ENCODE data around the gene B3GALT5.

- PRO-cap, result bidirectional peak, plus-strand start at chr21:38818144, minus-strand start at chr21:38818017
- RAMPAGE, long total RNA, 4 experiments, result no peak in any of the 4 experiments
Measured at GRCh38 chr21:38817744-38818846, 12.4 kb downstream of the ETS2 start.

DNA sequence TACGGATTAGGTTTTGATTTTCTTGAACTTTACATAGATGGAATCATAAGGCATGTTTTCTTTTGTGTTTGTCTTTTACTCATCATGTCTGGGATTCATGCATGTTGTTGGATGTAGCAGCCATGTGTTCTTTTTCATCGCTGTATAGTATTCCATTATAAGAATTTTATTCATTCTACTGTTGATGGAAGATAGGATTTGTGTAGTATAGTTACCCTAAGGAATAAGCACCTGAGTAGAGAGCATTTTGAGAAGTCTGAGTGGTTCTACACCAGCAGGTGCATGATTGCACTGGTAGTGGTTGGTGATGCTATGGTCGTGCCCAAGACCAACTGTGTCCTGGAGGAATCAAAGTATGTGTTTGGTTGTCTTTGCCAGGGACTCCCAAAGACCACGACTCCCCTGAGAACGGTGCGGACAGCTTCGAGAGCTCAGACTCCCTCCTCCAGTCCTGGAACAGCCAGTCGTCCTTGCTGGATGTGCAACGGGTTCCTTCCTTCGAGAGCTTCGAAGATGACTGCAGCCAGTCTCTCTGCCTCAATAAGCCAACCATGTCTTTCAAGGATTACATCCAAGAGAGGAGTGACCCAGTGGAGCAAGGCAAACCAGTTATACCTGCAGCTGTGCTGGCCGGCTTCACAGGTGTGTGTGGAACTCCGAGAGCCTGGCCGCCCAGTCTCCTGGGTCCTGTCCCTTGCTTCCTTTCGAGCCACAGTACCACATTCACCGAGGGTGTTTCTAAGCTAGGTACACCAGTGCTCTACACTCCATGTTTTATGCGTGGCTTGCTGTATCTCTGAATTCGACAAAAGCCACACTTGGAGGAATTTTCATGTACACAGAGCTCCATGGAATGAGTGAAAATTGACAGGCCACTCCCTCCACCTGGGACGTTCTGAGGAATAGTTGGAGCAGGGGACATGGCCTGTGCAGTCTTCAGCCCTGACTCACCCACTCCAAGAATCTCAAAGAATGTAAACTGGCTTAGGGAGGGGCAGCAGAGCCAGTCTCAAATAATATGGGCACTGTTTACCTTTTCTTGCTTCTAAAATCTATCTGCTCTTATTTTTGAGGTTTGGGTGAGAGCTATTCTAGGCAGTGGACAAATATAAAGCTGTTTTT is 13.8 kb downstream of the ETS2 start:
- PRO-cap, result bidirectional peak, plus-strand start at position 639 of the sequence, minus-strand start at position 515 of the sequence; bidirectional peak, plus-strand start at position 980 of the sequence, minus-strand start at position 897 of the sequence
- RAMPAGE, long total RNA, 4 experiments, result no peak in any of the 4 experiments

- PRO-cap, result no peak
- RAMPAGE, long total RNA, 4 experiments, result no peak in any of the 4 experiments
Measured at GRCh38 chr21:38824916-38825191, 19.1 kb downstream of the ETS2 start.

DNA sequence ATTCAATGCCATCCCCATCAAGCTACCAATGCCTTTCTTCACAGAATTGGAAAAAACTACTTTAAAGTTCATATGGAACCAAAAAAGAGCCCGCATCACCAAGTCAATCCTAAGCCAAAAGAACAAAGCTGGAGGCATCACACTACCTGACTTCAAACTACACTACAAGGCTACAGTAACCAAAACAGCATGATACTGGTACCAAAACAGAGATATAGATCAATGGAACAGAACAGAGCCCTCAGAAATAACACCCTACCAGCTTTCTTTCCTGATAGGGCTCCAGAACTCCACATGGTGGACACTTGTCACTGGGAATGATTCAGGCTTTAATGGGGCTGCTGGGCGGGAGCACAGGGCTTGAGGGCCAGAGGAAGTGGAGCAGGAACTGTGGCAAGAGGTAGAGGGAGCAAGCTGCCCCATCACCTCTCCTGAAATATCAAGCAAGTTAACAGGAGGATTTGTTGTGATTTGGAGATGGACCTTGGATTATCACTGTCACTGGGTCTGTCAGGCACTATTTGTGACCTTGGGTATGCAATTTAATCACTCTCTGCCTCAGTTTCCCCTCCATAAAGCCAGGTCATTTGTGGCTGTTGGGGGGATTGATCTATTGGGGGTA is 24.9 kb downstream of the ETS2 start:
- PRO-cap, result no peak
- RAMPAGE, long total RNA, 4 experiments, result no peak in any of the 4 experiments

DNA sequence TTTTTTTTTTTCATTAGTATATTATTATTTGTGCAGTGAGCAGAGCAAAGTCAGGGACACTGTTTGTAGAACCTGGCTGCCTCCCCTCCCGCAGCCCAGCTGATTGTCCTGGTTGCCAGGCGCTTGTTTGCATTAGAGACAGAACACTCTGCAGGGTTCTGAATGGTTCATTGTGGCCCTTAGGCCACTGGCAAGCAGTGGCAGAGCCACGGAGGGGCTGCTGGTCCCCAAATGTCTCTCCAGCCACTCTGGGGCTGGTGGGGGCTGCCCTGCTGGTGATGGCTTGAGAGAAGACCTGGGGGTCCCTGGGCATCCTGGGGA is 29.0 kb downstream of the ETS2 start:
- PRO-cap, result no peak
- RAMPAGE, long total RNA, 4 experiments, result no peak in any of the 4 experiments

DNA sequence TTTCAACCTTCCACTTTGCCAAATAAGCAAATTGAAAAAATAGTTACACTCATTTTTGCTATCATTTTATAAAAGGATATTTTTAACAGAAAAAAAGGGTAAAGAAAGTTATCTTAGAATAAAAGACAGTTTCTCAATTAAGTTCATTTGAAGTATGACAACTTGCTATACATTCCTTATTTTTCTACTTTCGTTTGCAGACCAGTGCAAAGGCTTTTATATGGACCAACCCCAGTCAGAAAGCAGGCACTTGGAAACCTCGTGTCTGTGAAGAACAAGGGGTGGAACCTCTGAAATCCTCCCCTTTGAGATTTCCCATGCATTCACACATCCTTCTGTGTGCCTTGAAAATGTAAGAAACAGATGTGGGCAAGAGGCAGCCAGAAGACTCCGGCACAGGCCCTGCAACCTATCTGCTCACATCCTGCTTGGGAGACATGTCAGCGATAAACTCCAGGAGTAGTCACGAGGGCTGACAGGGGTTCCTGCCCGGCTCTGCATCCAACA is 42.4 kb downstream of the ETS2 start:
- PRO-cap, result no peak
- RAMPAGE, long total RNA, 4 experiments, result no peak in any of the 4 experiments

DNA sequence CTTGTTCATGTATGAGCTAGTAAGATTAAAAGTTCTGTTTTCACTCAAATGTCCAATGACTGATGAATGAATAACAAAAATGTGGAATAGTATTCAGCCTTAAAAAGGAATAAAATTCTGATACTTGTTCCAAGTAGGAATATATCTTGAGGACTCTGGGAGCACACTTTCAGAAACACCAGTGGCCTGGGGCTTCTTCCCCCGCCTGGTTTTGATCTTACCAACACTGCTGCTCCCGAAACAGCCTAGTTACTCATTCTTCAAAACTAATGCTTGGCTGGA is 115.8 kb downstream of the ETS2 start:
- PRO-cap, result no peak
- RAMPAGE, long total RNA, 4 experiments, result no peak in any of the 4 experiments

DNA sequence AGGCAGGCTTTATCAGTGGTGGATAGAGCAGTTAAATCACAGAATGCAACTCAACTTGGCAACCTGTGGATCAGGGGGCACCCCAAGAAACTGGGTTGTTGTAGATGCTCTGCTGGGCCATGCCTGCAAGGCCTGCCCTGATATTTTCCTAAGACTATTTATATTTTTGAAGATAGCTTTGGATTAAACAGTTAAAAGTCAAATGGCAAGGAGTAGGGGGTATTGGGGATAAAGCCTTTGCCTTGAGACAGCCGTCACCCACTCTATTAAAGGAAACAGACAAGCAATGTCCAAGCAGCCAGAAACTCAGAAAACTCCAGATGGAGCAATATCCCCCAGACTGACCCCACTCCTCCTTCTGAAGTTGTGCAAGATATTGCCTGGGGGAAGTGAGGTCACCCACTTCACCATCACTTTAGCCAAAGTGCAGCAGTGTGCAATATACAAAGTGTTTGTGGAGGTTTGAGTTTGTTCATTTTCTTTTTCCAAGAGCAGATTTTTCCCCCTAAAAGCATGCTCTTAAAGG is 125.0 kb downstream of the ETS2 start:
- PRO-cap, result bidirectional peak, plus-strand start at position 442 of the sequence, minus-strand start at position 268 of the sequence
- RAMPAGE, long total RNA, 4 experiments, result no peak in any of the 4 experiments

DNA sequence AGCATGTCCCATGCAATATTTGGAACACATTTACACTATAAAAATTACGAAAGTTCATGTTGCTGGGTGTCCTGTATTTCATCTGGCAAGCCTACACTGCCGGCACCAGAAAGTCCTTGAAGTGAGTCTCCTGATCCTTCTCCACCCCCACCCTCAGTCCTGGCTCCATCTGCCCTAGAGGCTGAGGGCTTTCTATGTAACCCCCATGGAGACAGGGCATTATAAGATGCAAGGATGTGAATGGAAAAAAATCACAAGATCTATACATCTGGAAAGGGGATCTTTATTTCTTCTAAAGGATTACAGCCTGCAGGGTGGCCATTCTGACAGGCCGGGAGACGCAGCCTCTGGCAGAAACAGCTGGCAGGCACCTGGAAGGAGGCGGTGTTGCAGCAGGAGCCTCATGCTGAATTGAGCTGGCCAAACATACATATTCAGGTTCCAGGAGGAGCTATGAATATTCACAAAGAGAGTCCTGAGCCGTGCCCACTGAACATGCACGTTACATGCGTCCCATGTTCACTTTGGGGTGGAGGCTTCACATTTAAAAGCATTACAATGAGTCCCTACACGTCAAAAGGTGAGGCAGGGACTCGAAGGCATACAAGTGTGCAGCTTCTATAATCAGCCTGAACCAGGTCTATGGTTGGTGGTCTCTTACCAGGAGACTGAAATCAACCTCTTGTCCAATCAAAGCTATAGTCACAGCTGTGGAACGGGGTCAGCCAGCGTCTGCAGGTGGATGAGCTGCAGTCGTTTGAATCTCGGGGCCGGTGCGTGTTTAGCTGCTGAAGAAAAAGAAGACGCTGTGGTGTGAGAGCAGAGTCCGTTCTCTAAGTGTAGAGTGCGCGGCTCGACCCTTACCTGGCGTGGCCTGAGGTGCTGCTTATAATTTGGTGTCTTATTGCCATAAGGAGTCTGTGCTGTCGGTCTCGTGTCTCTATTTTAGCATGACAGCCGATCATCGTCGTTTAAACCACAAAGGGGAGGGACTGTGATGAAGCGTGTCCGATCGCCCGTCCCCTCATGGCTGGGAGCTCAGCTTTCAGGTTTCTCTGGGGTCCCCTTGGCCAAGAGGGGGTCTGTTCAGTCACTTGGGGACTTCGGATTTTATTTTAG is 182.9 kb downstream of the ETS2 start:
- PRO-cap, result bidirectional peak, plus-strand start at position 460 of the sequence, minus-strand start at position 413 of the sequence
- RAMPAGE, long total RNA, 4 experiments, result no peak in any of the 4 experiments

- PRO-cap, result bidirectional peak, plus-strand start at chr21:39083925, minus-strand start at chr21:39083686
- RAMPAGE, long total RNA, 4 experiments, result no peak in any of the 4 experiments
Measured at GRCh38 chr21:39083370-39084382, 99.6 kb downstream of the PSMG1 start.

GRCh38 chr21:39319025-39319720 is 5.7 kb upstream of the BRWD1 start:
- PRO-cap, result no peak
- RAMPAGE, long total RNA, 4 experiments, result no peak in any of the 4 experiments

DNA sequence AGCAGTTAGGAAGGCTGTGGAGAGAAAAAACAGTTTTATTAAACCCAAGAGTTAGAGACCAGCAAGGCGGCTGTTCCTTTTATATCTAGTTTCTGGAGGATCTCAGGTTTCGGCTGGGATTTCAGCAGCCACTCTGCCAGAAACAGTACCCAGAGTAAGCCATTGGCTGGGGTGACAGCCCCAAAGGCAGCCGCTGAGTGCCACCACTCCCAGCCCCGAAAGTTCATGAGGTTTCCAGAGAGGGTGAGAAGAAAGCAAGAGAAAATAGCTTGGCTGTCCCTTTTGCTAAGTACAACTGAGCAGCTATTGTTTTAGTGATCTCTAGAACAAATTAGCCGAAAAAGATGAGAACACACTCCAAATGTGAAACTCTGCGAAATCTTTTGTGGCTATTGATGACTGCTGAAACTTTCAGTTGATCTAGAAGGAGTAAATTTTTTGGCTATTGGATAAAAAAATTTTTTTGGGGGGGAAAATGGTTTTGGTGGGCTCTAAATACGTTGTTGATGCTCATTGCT is 1.2 kb downstream of the SH3BGR start:
- PRO-cap, result no peak
- RAMPAGE, long total RNA, 4 experiments, result no peak in any of the 4 experiments

GRCh38 chr21:39502506-39503186 is 50.9 kb downstream of the SH3BGR start:
- PRO-cap, result no peak
- RAMPAGE, long total RNA, 4 experiments, result no peak in any of the 4 experiments

DNA sequence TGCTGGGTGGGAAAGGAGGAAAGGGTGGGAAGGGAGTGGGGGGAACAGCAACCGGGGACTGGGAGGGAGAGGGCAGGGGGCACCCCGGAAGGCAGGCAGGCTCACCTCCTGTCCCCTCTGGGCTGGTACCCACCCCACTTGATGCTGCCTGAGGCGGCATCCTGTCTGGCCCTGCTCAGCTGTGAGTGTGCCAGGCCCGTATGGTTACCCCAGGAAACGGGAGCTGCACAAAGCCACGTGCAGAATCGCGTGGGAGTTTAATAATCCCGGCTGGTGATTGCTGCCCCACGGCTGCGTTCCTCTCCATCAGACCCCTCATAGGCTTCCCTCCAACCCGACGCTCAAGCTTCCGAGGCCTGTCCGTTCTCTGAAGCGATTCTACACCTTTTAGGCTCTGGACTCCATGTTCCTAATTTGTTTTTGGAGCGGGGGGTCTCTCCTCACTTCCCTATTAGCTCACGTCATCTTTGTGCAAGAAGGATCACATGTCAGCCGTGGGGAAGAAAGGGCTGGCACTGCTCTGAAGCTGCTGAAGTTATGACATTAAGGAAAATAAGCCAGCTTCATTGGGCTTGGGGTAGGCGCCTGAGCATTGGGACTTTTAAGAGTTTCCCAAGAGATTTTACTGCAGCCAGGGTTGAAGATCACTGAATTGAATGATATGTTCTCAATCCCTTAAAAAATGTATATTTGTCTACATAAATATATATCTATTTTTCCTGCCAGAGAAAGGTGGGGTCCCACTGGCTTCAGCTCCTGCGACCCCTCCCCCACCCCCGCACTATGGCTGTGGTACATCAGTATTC is 1.1 kb upstream of the B3GALT5 start:
- PRO-cap, result no peak
- RAMPAGE, long total RNA, 4 experiments, result no peak in any of the 4 experiments

GRCh38 chr21:39612376-39613533 is at the start of gene B3GALT5:
Gene B3GALT5, plus strand, starts transcription at chr21:39612940.
- PRO-cap, result no peak
- RAMPAGE, long total RNA, 4 experiments, result no peak in any of the 4 experiments

- PRO-cap, result no peak
- RAMPAGE, long total RNA, 4 experiments, result no peak in any of the 4 experiments
Measured at GRCh38 chr21:39637275-39638298, 24.8 kb downstream of the B3GALT5 start.

DNA sequence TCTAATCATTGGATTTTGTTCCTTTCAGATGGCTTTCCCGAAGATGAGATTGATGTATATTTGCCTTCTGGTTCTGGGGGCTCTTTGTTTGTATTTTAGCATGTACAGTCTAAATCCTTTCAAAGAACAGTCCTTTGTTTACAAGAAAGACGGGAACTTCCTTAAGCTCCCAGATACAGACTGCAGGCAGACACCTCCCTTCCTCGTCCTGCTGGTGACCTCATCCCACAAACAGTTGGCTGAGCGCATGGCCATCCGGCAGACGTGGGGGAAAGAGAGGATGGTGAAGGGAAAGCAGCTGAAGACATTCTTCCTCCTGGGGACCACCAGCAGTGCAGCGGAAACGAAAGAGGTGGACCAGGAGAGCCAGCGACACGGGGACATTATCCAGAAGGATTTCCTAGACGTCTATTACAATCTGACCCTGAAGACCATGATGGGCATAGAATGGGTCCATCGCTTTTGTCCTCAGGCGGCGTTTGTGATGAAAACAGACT is 47.8 kb downstream of the B3GALT5 start:
- PRO-cap, result no peak
- RAMPAGE, long total RNA, 4 experiments, result no peak in any of the 4 experiments

DNA sequence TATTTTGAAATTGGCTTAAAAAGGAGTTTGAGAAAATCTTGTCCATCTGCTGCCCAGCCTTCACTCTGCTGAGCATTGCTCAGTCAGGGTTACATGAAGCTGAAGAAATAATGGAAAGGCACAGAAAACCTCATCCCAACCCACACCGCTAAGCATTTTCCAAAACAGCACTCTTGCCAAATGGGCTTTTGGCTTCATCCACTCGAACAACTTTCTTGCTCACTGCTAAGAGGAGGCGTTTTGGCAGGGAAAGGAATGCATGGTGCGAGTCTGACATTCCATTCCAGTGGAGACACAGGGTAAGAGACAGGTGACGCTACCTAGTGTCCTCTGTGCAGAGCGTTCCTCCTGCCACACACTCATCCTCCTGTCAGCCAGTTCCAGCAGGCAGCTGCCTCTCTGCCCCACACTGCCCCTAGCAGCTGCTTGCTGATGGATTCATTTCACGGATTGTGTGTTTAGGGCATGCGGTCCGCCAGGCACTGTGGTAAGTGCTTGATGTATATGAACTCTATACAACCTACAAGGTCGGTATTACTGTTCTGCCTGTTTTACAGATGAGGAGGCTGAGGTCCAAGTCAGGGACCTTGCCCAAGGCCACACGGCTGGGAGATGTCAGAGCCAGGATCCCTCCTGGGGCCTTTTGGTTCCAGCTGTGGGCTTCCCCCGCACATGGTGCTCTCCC is 25.8 kb upstream of the BACE2 start:
- PRO-cap, result no peak
- RAMPAGE, long total RNA, 4 experiments, result no peak in any of the 4 experiments

DNA sequence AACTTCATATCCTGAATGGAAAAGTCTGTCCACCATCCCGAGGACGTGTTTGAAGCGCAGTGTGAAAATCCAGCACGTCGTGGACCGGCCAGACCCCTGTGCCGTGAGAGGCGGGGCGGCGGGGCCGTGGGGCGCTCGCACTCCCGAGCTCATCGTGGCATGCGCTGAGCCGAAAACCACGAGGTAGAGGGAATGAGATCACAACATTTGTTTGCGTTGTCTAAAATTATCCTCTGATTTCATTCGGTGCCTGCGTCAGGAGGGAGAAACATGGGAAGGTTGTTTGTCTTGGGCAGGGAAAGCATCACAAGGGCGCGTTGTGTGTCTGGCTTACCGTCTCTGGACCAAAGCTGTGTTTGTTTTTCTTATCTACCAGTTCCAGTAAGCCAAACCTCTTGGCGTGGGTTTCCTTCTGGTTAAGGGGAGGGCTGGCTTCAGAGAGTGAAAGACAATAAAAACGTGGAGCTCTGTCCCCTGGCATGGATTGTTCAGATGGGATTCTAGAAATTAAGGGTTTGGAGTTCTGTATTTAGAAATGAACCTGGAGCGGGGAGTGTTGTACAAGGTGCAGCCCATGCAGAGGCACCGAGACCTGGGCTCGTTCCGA is 69.0 kb upstream of the FAM3B start:
- PRO-cap, result bidirectional peak, plus-strand start at position 282 of the sequence, minus-strand start at position 156 of the sequence
- RAMPAGE, long total RNA, 4 experiments, result no peak in any of the 4 experiments

GRCh38 chr21:41257402-41258136 is 59.0 kb upstream of the FAM3B start:
- PRO-cap, result no peak
- RAMPAGE, long total RNA, 4 experiments, result no peak in any of the 4 experiments